Vein endothelial cell (primary cell): Measurements from ENCODE around the genes MYL5 and IDUA.

- CAGE, long polyA plus RNA = no peak
Measured at GRCh38 chr4:244434-244745, 60.9 kb downstream of the ZNF732 start.

GRCh38 chr4:508144-508381 lies 9.1 kb downstream of the PIGG start:
- CAGE, long polyA plus RNA = no peak

DNA sequence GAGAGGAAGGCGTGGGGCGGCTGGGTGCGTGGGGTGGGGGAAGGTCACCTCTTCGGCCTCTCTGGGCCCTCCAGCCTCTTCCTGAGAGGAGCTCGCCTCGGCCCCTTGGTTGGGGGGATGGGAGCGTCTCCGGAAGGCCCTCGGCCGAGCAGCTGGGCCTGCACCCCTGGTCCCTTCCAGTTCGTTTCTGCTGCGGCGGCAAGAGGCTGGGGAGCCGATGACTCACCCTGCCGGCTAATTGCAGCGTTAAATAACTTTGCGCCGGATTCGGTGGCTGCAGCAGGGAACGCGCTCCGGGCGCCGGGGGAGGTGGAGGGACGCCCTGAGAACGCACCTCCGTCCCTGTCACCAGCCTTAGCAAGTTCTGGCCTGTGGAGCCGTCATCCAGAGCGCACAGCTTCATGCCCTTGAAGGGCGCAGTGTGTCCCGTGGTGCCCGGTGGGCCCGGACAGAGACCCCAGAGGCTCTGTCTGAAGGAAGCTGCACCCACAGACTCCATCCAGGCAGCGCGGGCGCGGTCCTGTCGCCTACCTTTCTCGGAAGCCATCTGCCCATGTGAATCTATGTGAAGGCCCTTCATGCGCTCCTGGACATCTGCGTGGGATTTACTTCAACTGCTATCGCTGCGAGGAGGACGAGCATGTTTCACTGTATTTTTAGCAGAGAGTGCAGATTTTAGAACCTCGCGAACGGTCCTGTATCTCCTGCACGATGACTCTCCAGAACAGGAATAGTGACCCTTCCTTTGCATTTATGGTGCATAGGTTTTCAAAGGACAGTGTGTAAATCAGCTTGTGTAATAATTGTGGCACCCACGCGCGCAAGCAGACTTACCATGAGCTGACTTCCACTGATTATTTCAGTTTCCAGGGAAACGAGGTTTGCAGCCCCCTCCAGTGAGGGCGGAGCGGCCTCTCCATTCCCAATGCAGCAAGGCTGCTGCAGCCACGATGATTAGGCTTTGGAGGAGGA lies 1.6 kb upstream of the TMEM271 start:
- CAGE, long polyA plus RNA = no peak

- CAGE, long polyA plus RNA = no peak
Measured at GRCh38 chr4:674437-674793, at the start of gene MYL5. MYL5 (plus strand) TSS chr4:674542.

DNA sequence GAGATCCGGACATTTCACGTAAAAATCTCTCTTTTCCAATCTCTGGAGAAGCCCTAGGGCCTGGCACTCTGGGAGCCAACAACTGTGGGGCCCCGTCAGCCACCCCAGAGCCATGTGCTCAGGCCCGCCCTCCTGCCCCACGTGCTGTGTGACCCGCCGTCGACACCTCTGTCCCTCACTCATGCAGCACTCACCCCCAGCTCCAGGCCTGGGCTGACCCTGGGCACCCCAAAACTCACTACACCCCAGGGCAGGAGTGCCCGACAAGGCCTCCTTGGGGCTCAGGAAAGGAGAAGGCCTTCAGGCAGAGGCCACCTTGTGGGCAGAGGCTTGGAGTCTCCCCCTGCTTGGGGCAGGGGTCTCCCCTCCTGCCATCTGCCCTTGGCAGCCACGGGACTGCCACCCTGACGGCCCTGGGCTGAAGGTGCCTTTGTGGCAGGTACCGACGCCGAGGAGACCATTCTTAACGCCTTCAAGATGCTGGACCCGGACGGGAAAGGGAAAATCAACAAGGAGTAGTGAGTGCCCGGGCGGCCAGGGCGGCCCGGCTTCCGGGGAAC lies 5.8 kb downstream of the MYL5 start:
- CAGE, long polyA plus RNA = no peak

- CAGE, long polyA plus RNA = no peak
Measured at GRCh38 chr4:730880-731359, 25.3 kb downstream of the PCGF3 start.

DNA sequence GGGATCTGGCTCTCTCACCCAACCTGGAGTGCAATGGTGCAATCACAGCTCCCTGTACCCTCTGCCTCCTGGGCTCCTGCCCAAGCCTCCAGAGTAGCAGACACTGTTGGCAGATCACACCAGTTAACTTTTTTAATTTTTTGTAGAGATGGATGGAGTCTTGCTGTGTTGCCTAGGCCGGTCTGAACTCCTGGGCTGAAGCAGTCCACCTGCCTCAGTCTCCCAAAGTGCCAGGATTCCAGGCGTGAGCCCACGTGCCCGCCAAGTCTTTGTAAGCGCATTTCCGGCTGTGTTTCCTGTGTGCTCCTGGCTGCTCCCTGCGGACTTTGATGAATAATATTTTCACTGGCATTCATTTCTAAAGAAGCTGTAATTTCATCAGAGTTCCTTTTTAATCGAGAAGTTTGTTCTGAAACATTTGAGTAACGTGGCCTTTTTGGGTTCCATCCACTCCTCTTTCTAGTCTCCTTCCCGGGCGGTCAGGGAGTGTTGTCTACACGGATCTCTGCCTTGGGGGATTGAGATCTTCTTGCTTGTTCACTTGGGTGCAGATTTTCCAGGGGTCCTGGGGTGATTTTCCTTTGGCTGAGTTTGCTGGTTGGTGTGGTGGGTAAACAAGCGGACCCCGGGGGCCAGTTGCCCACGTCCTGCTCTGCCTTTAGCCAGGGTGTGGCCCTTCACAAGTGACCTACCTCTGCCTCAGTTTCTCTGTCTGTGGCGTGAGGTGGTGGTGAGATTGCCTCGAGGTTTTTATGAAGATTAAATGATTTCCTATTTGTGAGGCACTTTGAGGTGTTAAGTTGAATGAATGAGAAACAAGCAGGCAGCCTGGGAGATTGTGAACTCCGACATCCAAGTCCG lies 44.4 kb downstream of the PCGF3 start:
- CAGE, long polyA plus RNA = no peak

GRCh38 chr4:760202-761285 lies 54.9 kb downstream of the PCGF3 start:
- CAGE, long polyA plus RNA = no peak

GRCh38 chr4:789564-789893 lies 36.4 kb downstream of the CPLX1 start:
- CAGE, long polyA plus RNA = no peak

GRCh38 chr4:878664-879060 lies 52.7 kb upstream of the CPLX1 start:
- CAGE, long polyA plus RNA = no peak

GRCh38 chr4:903541-903856 lies 28.6 kb downstream of the GAK start:
- CAGE, long polyA plus RNA = no peak

- CAGE, long polyA plus RNA = no peak
Measured at GRCh38 chr4:986829-987875, at the start of gene IDUA. IDUA (plus strand) TSS chr4:987044.

GRCh38 chr4:1178918-1179575 lies 6.7 kb upstream of the SPON2 start:
- CAGE, long polyA plus RNA = no peak

GRCh38 chr4:1214589-1215914 lies 33.9 kb downstream of the CTBP1 start:
- CAGE, long polyA plus RNA = no peak

DNA sequence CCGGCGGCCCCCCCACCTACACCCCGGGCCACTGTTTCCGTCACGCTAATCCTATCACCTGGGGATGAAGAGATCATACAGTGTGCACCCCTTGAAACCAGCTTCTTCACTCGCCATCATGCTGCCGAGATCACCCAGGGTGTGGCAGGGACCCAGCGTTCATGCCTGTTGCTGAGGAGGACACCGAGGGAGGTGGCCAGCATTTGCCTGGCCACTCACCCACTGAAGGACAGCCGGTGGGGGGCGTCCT lies 14.1 kb downstream of the CTBP1 start:
- CAGE, long polyA plus RNA = no peak

DNA sequence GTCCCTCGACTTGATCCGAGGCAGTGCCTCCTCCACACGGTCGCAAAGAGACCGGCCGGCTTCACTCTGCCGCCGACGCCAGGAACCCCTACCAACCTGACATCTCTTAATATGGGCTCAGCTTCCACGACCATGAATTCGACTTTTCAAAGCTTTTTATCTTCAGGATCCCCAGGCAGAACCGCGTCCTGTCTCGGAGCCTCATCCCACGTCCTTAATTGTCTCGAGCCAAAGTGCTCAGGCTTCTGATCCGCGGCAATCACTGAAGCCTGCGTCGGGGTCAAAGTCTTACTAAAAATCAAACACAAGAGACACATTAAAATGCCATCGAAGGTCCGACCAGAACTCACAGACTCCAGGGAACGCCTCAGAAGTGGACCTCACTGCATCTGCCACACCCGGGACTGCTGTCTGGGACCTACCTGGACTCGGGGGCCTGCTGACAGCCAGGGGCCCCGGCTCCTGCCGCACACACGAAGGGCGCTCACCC lies 7.7 kb downstream of the CTBP1 start:
- CAGE, long polyA plus RNA = no peak

GRCh38 chr4:1246163-1246866 lies 2.6 kb downstream of the CTBP1 start:
- CAGE, long polyA plus RNA = no peak

DNA sequence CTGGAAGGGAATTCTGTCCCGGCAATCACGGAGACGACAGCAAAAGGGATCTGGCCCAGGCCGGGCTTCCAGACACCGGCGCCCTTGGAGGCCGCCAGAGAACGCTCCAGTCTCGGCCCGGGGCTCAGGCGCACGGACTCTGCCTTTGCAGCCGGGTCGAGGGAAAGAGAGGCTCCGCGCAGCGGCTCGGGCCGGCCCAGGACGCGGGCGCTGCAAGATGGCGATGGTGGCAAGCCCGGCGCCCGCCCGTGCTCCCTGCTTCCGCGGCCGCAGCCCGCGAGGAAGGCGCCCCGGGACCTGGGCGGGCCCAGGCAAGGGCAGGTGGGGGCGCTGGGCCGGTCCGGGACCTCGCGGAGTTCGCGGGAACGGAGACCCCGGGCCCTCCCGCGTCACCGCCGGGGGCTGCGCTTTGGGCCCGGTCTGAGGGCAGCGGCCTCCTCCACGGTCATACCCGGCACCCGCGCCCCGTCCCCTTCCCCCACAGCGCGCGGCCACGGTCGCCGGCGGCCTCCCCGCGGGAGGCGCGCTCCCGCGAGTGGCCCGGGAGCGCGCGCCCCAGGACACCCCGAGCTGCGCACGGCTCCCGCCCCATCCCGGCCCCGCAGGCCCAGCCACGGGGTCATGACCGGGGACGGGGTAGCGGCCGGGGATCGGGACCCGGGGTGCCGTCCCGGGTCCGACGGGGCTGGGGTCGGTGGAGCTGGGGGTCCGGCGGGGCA lies 860 bp downstream of the CTBP1 start:
- CAGE, long polyA plus RNA = no peak

GRCh38 chr4:1519784-1520149 lies 113.5 kb upstream of the NKX1-1 start:
- CAGE, long polyA plus RNA = no peak

- CAGE, long polyA plus RNA = no peak
Measured at GRCh38 chr4:1548163-1548921, 135.8 kb downstream of the FAM53A start.